Subcutaneous adipose tissue (tissue), 3 donors: ENCODE measurements around the genes OR4K17, OR11H6, PIP4P1 and PNP.

- PRO-cap: no peak
- RAMPAGE, long total RNA, 3 experiments: no peak in any of the 3 experiments
Observed at GRCh38 chr14:20110587-20110898, at the start of gene OR4K17. Gene OR4K17, plus strand, starts transcription at chr14:20110739.

DNA sequence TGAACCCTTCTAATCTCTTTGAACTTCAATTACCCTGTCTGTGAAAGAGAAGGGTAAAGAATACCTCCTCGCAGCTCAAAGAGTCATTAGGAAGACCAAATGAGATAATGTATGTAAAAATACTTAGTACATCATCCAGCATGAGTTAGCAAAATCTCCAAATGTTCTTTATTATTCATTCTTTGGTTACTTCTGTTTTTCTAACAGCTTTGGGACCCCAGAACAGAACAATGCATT is at the start of gene OR11H6:
Gene OR11H6, plus strand, starts transcription at position 162 of the 237 bp plus-strand sequence.
- PRO-cap: no peak
- RAMPAGE, long total RNA, 3 experiments: no peak in any of the 3 experiments

GRCh38 chr14:20327025-20327930 is 5.8 kb downstream of the CCNB1IP1 start:
- PRO-cap: no peak
- RAMPAGE, long total RNA, 3 experiments: no peak in any of the 3 experiments

- PRO-cap: no peak
- RAMPAGE, long total RNA, 3 experiments: no peak in any of the 3 experiments
Observed at GRCh38 chr14:20459764-20460754, 1.2 kb downstream of the PIP4P1 start.

DNA sequence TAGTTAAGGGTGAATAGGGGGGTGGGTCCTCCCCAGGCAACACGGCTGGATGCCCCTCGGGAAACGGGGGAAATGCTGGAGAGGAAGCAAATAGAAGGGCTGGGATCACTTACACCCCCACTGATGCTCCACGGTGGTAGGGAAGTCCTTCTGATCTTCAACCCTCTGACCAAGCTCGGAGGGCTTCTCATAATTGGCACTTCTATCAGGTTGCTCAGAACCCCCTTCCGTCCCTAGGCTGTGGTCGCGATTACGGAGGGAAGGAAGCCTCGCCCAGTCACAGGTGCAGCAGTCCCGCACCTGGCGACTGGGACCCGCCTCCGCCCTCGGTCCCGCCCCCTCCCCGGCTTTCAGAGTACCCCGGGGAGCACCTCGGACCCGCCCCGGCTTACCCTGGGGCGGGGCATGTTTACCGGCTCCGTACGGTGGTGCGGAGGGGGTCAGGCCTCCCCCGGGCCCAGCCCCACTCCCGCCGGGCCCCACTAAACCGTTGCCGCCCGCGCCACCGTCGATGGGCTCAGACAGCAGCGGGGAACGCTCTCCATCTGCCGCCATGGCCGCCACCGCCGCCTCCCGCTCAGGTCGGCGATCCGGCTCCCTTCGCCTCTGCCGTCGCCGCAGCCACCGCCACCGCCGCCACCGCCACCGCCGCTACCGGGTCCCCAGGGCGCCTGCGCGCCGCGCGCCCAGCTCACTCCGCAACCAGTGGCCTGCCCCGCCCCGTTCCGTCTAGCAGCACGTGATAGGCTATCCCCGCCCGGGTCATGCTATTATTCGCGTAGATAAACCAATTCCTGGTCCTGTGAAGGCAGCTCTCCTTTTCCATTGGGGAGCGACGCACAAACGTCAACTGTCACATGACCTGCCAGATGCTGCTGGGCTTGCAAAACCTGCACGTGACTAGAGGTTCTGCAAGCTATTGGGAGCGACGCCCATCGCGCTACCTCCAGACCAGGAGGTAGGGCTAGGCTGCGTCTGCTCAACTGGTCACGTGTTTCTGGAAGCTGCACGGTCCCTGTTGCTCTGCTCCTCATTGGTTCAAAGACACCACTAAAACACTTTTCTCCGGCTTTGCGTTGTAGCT is at the start of gene PIP4P1:
Gene PIP4P1, minus strand, starts transcription at position 664 of the 1,084 bp plus-strand sequence.
- PRO-cap: bidirectional peak, plus-strand start at position 903 of the sequence, minus-strand start at position 664 of the sequence
- RAMPAGE, long total RNA, 3 experiments: start-site peak on the minus strand in 1 of 3 experiments, centred at position 659 of the sequence, 11 reads per replicate

GRCh38 chr14:20468956-20469939 is at the start of gene PNP:
Gene PNP, plus strand, starts transcription at chr14:20469406.
- PRO-cap: unidirectional peak, plus-strand start at chr14:20469406
- RAMPAGE, long total RNA, 3 experiments: start-site peak on the plus strand in 1 of 3 experiments, at chr14:20469406-20469412 at its widest, 98 reads per replicate

DNA sequence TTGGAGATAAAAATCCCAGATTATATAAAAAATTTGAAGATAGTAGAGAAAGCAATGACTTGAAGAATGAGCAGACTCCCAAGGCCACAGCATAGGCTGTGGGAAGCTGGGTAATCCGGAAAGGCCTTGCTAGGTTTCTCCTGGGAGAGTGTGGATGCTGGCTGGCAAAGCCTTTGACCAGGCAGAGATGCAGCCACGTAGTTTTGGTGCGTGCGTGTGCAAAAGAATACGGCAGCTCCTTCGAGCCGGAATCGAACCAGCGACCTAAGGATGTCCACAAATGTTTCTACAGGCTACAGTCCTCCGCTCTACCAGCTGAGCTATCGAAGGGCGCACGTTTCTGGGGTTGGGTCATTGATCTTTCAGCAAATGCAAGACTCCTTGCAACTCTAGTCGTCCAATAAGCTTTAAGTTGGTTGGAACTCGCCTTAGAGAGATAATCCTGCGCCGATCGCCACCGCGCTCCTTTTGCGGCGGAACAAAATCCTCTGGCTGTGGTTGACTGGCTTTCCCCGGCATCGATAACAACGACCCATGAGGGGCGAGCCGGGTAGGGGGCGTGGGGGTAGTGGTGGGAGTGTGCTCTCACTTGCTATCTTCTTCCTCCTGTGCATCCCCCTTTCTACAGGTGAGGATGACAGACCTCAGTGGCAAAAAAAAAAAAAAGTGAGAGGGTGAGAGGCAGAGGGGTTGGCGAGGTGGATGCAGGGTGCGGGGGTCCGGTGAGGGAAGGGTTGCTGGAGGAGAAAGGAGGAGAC is 11.6 kb upstream of the OR6S1 start:
- PRO-cap: no peak
- RAMPAGE, long total RNA, 3 experiments: no peak in any of the 3 experiments

- PRO-cap: bidirectional peak, plus-strand start at chr14:20682916, minus-strand start at chr14:20682766
- RAMPAGE, long total RNA, 3 experiments: start-site peak on the plus strand in 1 of 3 experiments, at chr14:20682840-20682894 at its widest, 7 reads per replicate
Observed at GRCh38 chr14:20682645-20683033, 1.7 kb upstream of the RNASE4 start.

GRCh38 chr14:20730959-20731304 is 14.8 kb upstream of the EDDM3A start:
- PRO-cap: no peak
- RAMPAGE, long total RNA, 3 experiments: no peak in any of the 3 experiments

- PRO-cap: unidirectional peak, plus-strand start at chr14:20798499; unidirectional peak, plus-strand start at chr14:20798517
- RAMPAGE, long total RNA, 3 experiments: no peak in any of the 3 experiments
Observed at GRCh38 chr14:20798343-20798685, 4.3 kb downstream of the RNASE1 start.

DNA sequence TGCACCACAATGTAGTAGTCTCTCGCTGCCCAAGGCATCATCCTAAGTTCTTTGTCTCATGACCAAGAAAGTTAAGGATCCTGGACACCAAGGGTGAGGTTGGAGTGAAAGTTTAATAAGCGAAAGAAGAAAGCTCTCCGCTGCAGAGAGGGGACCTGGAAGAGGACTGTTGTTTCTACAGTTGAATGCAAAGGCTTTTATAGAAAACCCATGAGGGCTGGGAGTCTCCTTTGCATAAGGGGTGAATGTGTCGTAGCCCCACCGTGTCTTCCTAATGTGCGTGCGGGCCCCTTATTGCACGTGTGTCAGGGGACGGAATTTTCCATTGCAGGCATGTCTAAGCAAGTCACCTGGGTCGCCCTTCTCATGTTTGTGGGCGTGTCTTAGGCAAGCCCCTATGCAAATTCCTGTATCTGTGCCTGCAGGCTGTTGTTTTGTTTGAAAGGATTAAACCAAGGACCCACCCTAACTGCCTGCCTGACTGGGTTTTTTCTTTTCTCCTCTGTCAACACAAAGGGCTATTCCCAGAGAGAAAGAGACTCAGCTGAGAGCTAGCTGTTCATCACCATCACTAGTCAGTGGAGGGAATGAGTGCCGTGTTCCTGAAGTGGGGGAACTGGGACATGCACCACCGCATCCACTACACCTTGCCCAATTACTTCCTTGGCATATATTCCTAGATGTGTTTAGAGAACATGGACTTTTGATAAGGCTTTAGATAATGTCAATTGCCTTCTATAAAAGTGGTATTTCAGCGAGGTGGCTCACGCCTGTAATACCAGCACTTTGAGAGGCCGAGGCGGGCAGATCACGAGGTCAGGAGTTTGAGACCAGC is 17.8 kb upstream of the RNASE1 start:
- PRO-cap: no peak
- RAMPAGE, long total RNA, 3 experiments: no peak in any of the 3 experiments

DNA sequence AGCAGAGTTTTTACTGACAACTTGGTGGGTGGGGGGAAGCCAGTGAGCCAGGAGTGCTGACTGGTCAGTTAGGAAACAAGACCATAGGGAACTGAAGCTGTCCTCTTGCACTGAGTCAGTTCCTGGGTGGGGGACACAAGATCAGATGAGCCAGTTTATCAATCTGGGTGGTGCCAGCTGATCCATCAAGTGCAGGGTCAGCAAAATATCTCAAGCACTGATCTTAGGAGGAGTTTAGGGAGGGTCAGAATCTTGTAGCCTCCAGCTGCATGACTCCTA is 19.1 kb upstream of the RNASE1 start:
- PRO-cap: no peak
- RAMPAGE, long total RNA, 3 experiments: no peak in any of the 3 experiments

GRCh38 chr14:20848599-20849375 is 42.4 kb upstream of the RNASE3 start:
- PRO-cap: no peak
- RAMPAGE, long total RNA, 3 experiments: no peak in any of the 3 experiments

DNA sequence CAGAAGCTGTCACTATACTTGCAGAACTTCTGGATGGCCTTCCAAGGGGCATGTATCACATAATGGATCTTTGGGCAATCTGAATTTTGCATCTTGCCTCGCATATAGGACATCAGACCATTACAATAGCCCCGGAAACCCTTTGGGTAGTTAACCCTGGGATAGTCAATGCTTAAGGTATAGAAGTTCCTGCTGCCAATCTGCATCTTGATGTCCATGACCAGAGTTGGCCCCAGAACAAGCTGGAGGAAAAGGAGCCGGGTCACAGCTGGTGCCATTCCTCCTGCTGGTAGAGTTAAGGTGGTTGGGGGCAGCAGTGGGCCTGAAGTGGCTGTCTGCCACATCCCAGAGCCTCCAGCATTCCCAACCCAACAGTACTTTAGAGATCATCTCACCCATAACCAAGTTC is 592 bp downstream of the RNASE13 start:
- PRO-cap: no peak
- RAMPAGE, long total RNA, 3 experiments: no peak in any of the 3 experiments

DNA sequence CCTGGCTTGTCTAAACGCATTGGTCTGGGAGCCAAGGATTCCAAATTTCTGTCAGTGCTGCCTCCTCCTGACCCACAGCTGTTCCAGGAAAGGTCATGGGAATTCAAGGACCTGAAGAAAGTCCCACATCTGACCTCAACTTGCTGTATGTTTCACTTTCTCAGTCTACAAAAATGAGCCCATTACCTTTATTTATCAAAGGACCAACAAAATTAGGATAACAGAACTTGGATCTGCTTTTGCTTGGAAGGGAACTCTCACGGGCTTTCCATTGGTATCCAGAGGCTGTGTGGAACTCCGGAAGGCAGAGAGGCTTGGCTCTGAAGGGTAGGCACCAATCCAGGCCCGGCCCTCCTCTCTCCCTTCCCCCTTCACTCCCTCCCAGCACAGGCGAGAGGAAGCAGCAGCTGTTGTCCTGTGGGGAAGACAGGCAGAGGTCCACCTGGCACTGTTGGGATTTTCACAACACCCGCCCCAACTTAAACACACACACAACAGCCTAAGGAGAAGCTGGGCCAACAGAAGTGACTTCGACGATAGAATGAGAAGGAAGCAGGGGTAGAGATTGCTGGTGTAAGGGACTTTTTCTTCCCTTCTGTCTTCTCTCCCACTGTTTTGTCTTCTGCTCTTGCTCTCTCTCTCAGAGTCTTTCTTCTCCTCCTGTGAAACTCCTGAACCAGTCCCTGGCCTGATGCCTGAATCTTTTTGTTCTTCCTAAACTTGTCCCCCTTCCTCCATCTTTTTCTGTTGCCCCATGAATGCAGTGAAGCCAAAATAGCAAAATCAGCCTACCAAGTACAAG is 3.2 kb upstream of the RNASE7 start:
- PRO-cap: bidirectional peak, plus-strand start at position 527 of the sequence, minus-strand start at position 289 of the sequence
- RAMPAGE, long total RNA, 3 experiments: no peak in any of the 3 experiments

- PRO-cap: no peak
- RAMPAGE, long total RNA, 3 experiments: no peak in any of the 3 experiments
Observed at GRCh38 chr14:21104452-21105171, 3.7 kb downstream of the TMEM253 start.

- PRO-cap: no peak
- RAMPAGE, long total RNA, 3 experiments: no peak in any of the 3 experiments
Observed at GRCh38 chr14:21200379-21201276, 44.8 kb upstream of the OR5AU1 start.

DNA sequence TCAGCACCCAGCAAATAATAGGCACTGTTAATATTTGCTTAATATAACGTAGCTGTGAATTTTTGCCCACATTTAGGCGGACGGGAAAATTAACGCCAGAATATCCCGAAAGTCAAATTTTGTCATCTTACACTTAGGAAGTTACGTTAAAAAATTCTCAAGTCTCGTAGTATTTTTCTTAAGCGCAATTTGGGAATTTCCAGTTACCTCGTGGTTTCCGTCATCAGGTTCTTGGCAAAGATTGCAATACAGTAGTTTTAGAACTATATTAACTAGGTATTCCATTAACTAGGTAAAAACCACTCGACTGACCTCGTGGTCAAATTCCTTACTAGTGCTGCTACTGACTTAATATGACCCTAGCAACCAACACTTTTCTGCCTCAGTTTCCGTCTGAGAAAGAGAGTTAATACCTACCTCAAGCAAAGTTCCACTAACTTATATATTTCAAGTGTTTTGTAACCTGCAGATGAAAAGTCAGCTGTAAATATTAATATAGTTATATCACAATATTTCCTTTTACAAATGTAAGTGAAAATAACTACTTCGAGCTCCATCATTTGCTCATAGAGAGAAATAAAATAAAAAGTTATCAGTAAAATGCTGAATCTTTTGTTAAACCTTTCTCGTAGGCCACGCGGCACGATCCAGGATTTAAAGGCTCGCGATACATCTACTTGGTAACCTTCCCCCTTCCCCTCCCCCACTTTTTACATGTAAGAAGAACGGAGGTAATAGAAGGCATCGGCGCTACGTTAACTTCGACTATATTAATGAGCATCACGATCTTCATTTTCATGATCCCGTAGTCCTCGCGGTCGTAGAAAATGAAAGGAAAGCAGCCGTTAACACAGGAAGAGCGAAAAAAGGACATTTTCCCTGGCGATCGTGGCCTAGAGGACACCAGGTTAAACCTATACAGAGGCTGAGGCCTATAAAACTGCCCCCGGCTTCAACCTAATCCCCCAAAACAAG is 749 bp downstream of the HNRNPC start:
- PRO-cap: no peak
- RAMPAGE, long total RNA, 3 experiments: no peak in any of the 3 experiments

DNA sequence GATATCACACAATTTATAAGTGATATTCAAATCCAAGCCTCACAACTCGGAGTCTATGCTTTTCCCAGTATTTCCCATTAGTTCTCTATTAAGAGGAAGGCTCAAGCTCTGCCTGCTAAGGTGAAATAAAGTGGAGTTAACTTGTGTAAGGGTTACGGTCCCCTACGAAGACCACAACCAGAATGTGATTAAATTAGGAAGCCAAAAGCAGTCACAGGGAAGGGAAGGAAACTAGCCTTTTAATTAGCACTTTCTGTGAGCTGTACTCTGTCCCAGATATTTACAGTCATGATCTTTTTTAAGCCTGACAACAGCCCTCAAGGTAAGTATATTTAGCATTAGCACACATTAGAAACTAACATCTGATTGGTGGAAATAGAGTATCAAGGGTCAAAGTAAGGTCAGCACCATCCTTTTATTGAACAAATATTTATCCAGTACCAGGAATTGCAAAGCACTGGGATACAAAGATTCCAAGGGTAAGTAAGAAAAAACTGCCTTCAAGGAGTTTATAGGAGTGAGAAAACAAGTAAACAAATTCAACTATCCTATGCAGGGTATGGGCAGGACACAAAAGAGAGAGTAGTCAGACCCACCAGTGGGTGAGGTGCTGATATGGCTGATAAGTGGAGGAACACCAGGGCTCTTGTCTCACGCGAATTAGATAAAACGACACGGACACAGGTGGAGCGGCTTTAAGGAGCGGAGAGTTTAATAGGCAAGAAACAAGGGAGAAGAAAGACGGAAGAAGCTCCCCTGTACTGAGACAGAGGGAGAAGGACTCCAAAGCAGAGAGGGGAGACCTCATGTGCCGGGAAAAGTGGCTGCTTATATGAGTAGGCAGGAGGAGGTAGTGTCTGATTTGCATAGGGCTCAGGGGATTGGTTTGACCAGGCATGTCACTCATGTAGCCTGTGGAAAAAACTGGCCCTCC is 28.3 kb downstream of the RPGRIP1 start:
- PRO-cap: bidirectional peak, plus-strand start outside the sequence, minus-strand start at position 822 of the sequence
- RAMPAGE, long total RNA, 3 experiments: no peak in any of the 3 experiments

- PRO-cap: no peak
- RAMPAGE, long total RNA, 3 experiments: no peak in any of the 3 experiments
Observed at GRCh38 chr14:21364688-21365259, 19.0 kb downstream of the SUPT16H start.